ENCODE data around the genes DUS4L, CBLL1, SLC26A3 and DLD.

- PRO-cap, 2 experiments = peak in 2 of 2 experiments; most common plus-strand start chr7:107564264 (in 2); most common minus-strand start chr7:107563899 (in 2)
- RAMPAGE, long total RNA, 5 experiments = start-site peak on the plus strand in 2 of 5 experiments, at chr7:107563965-107564024 at its widest, 111 to 385 reads per replicate; start-site peak on the minus strand in 4 of 5 experiments, at chr7:107563895-107563934 at its widest, 472 to 955 reads per replicate
Observed at GRCh38 chr7:107563817-107564869, at the start of gene DUS4L. Gene DUS4L, plus strand, starts transcription at chr7:107563971.

DNA sequence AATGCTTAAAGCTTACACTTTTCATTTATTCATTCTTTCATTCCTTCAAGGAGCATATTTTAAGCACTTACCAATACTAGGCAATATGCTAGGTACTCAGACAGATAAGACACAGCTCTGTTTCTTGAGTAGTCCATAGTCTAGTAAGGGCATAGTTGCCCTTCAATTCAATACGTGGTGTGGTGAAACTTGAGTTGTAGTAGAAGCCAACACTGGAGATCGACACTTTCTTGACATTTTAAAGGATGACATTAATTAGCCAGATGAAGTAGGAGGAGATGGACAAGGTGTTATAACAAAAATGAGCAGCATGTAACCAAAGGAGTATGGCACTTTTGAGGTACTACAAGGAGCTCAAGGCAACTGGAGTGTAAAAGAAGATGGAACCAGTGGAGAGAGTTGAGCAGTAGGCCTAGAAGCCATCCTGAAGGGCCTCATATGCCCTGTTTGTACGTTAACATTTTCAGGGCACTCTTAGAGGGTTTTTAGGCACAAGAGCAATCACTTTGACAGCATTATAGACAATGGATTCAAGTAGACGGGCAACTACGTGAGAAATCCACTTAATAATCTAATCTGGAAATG is 28.9 kb downstream of the BCAP29 start:
- PRO-cap, 2 experiments = no peak in any of the 2 experiments
- RAMPAGE, long total RNA, 5 experiments = no peak in any of the 5 experiments

DNA sequence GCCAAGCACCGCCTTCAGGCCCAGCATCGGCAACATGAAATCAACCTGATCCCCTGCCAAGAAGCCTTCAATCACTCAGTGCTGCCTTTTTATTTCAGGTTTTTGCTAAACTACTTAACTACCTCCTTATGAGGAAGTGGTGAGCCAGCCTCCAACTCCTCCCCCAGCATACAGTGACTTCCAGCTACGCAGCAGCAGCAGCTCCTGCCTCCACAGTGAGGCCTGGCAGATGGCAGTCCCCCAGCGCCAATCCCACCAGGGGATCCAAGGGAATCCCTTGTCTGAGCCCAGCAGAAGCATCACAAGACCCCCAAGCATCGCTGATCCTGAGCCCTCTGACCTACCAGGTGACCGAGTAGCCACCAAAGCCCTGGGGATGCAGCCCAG is 31.9 kb upstream of the SLC26A4 start:
- PRO-cap, 2 experiments = no peak in any of the 2 experiments
- RAMPAGE, long total RNA, 5 experiments = no peak in any of the 5 experiments

- PRO-cap, 2 experiments = peak in 2 of 2 experiments; most common plus-strand start chr7:107744154 (in 2); most common minus-strand start chr7:107743606 (in 2)
- RAMPAGE, long total RNA, 5 experiments = start-site peak on the plus strand in 4 of 5 experiments, at chr7:107744120-107744161 at its widest, 282 to 608 reads per replicate; start-site peak on the minus strand in 3 of 5 experiments, at chr7:107743603-107744088 at its widest, 10 to 34 reads per replicate
Observed at GRCh38 chr7:107743523-107744491, at the start of gene CBLL1. Gene CBLL1, plus strand, starts transcription at chr7:107744142.

GRCh38 chr7:107802985-107803896 is at the start of gene SLC26A3:
Gene SLC26A3, minus strand, starts transcription at chr7:107803223.
- PRO-cap, 2 experiments = no peak in any of the 2 experiments
- RAMPAGE, long total RNA, 5 experiments = no peak in any of the 5 experiments

DNA sequence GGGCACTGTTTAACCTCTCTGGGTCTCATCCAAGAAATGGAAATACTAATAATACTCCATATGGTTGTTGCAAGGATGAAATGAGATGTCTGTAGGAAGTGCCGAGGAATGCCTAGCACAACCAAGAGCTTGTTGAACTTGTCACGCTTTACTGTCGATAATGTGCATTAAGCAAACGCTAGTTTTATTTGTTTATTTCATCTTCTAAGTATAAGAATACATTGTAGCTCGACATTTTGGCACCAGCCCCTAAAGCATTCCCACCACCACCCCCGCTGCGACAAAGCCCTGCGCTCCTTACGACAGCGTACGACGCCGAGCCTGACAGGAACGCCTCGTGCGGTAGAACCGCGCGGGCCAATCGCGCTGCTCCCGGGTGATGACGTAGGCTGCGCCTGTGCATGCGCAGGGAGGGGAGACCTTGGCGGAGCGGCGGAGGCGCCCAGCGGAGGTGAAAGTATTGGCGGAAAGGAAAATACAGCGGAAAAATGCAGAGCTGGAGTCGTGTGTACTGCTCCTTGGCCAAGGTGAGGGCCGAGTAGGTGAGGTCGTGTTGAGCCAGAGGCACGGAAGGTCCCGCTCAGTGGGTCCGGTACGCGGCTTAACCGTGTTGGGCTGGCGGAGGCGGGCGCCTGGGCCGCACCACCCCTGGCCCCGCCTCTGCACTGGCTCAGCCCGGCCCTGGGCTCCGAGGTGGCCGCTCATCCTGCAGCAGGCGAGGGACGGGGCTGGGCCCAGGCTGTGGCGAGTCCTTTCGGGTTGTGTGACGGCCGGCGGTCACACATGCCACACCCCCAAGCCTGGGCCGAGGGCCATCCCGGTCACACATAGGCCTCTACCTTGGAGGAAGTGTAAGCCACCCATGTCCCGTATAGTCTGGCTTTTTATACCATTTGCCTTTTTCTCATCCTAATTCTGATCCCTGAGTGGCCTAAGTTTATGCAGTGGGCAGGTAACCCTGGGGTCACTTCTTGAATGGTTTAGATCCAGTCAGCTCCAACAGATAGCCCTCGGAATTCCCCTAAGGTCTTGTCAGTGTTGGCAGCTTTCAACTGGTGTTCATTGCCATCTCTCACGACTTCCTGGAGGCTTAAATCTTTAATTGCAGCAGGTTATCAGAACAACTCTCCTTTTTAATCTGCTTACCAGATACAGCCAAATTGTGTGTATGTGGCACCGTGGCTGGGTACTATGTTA is at the start of gene DLD:
Gene DLD, plus strand, starts transcription at position 421 of the 1,197 bp plus-strand sequence.
- PRO-cap, 2 experiments = peak in 2 of 2 experiments; most common plus-strand start position 408 of the sequence (in 2); most common minus-strand start position 332 of the sequence (in 2)
- RAMPAGE, long total RNA, 5 experiments = start-site peak on the plus strand in 5 of 5 experiments, centred at positions 410 to 431 of the sequence, 283 to 2,514 reads per replicate

DNA sequence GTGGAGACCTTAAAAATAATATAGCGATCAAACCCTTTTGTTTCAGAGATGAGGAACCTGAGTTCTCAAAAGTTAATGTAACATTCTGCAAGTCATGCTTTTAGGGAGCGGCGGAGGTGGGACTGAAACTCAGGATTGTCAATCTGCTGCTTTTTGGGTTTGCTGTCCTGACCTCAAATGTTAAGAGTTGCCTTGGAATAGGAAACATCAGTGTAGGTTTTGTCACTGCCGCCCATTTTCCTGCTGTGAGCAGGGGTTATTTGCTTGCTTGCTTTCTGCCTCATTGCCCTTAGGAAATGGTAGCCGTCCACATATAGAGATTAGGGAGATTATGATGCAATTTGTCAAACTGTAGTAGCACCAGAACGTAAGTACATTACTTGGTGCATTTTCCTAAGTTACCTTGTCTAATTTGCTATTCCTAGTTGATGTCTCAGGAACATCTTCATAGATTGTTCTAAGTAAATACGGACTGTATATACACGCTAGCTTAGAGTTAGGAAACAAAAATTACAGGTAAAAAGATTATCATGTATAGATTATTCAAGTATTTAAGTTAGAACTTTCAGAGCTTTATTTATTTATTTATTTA is 1.1 kb downstream of the DLD start:
- PRO-cap, 2 experiments = no peak in any of the 2 experiments
- RAMPAGE, long total RNA, 5 experiments = no peak in any of the 5 experiments

DNA sequence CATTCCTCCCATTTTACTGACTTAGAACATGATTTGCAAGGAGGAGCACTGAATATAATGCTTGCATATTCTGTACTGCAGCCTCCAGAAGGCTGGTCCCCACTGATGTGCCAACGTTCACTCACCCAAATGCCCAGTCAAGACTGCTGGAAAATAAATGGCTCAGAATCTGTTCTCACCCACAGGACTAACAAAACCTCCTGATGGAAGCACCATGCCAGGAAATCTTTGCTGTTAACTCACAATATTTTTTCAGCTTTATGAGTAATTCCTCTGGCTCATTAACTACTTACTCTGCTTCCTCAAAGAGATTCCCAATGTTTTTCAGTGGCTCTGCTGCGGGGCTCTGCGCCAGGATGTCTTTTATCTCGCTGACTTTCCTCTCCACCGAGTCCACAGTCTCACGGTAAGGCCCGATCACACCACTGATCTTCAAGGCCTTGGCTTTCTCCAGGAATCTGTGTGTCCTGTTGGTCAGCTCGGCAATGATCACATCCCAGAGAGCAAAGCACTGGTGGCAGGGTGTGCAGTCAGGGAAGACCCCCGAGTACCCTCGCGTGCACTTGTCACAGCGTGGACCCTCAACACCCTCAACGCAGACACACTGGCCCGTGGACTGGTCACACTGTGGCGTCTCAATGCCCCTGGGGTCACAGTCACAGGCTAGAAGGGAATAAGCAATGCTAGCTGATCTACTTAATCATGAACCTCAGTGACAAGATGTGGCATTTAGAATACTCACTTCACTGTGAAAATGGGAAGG is 48.9 kb downstream of the DLD start:
- PRO-cap, 2 experiments = no peak in any of the 2 experiments
- RAMPAGE, long total RNA, 5 experiments = no peak in any of the 5 experiments

GRCh38 chr7:107999373-108000197 is 3.4 kb downstream of the LAMB1 start:
- PRO-cap, 2 experiments = no peak in any of the 2 experiments
- RAMPAGE, long total RNA, 5 experiments = no peak in any of the 5 experiments

GRCh38 chr7:108292929-108293900 is 163.0 kb downstream of the NRCAM start:
- PRO-cap, 2 experiments = no peak in any of the 2 experiments
- RAMPAGE, long total RNA, 5 experiments = no peak in any of the 5 experiments

GRCh38 chr7:108470486-108471215 is 14.4 kb upstream of the NRCAM start:
- PRO-cap, 2 experiments = no peak in any of the 2 experiments
- RAMPAGE, long total RNA, 5 experiments = no peak in any of the 5 experiments

GRCh38 chr7:110872476-110872826 is 218.5 kb upstream of the LRRN3 start:
- PRO-cap, 2 experiments = no peak in any of the 2 experiments
- RAMPAGE, long total RNA, 5 experiments = no peak in any of the 5 experiments

DNA sequence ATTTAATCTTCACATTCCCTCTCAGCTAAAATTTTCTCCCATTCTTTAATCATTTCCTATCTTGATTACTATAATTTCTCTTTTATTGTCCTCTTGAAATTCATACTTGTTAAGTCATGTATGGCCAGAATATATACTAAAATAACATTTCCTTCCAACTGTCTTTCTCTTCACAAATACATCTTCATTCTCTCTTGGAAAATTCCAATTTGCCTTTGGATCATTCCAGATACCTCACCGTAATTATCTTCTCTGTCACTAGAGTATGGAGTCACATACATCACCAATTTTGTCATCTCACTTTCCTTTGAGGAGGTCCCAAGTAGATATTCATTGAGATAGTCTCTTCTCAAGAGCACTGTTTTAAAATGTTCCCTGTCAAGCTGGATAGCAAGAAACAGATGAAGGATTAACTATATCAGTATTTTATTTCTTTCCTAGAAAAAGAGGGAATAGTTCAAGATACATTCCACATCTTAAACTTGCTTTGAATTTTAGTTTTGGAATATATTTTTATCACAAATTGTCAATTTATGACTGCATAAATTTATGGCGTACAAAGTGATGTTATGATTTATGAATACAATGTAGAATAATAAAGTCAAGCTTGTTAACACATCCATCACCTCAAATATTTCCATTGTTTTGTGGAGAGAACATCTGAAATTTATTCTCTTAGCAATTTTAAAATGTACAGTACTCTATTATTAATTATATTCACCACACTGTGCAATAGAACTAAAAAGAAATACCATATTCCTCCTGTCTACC is 125.1 kb downstream of the LRRN3 start:
- PRO-cap, 2 experiments = no peak in any of the 2 experiments
- RAMPAGE, long total RNA, 5 experiments = no peak in any of the 5 experiments

- PRO-cap, 2 experiments = no peak in any of the 2 experiments
- RAMPAGE, long total RNA, 5 experiments = no peak in any of the 5 experiments
Observed at GRCh38 chr7:111279751-111280510, 189.0 kb downstream of the LRRN3 start.

- PRO-cap, 2 experiments = no peak in any of the 2 experiments
- RAMPAGE, long total RNA, 5 experiments = no peak in any of the 5 experiments
Observed at GRCh38 chr7:111399908-111400801, 162.1 kb downstream of the IMMP2L start.

GRCh38 chr7:111561331-111562339 is 657 bp downstream of the IMMP2L start:
- PRO-cap, 2 experiments = peak in 2 of 2 experiments; most common plus-strand start chr7:111561521 (in 2); most common minus-strand start chr7:111562243 (in 2)
- RAMPAGE, long total RNA, 5 experiments = start-site peak on the minus strand in 3 of 5 experiments, at chr7:111562160-111562309 at its widest, 18 to 102 reads per replicate

- PRO-cap, 2 experiments = no peak in any of the 2 experiments
- RAMPAGE, long total RNA, 5 experiments = no peak in any of the 5 experiments
Observed at GRCh38 chr7:111873639-111873966, 311.3 kb upstream of the IMMP2L start.

- PRO-cap, 2 experiments = no peak in any of the 2 experiments
- RAMPAGE, long total RNA, 5 experiments = no peak in any of the 5 experiments
Observed at GRCh38 chr7:111969905-111970432, 236.2 kb downstream of the DOCK4 start.

DNA sequence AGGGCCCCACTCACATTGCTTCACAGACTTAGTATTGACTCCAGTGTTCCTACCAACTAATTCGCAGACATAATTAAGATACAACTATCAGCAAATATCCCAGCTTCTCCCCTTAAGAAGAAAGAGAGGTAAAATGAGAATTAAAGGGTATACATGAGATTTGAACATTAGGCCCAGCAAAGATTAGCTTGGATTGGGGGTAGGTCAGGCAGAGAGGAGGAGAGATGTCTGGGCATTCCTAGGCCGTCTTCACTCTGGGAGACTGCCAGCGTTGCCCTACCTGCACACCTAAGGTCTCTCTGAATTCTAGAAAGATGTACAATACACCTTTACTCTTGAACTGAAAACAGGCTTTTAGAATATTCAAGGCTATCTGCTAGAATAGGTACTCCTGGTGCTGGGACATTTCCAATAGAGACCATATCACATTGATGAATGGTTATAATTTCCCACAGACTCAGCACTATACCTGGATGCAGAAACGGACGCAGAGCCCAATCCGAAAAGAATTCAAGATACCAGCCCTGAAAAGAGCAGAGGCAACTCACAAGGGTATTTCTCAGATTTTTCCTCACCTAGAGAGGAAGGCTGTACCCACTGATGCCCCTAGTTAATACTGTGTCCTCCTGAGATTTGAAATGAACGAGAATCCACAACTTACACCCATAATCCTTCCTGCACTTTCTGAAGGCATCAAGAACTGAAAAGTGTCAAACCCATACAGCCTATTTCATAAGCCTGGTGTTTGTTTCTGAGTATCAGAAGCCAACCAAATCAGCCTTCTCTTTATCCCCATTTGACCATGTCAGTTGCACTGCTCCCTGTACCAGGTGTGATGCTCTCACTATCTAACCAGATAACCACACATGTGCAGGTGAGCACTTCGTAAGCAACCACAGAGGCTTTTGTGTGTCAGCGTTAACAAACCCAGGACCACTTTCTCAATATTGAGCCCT is 114.8 kb downstream of the DOCK4 start:
- PRO-cap, 2 experiments = no peak in any of the 2 experiments
- RAMPAGE, long total RNA, 5 experiments = no peak in any of the 5 experiments

GRCh38 chr7:112391079-112392324 is 58.8 kb upstream of the IFRD1 start:
- PRO-cap, 2 experiments = peak in 1 of 2 experiments; most common plus-strand start chr7:112391355 (in 1); most common minus-strand start chr7:112391354 (in 1)
- RAMPAGE, long total RNA, 5 experiments = no peak in any of the 5 experiments